ENCODE measurements around the gene KRTAP10-4.

- RRBS: no CpG with 5 or more reads among the region's 10 CpGs
These were observed 38.2 kb downstream of the H2BC12L start for GRCh38 chr21:43603022-43603776.

GRCh38 chr21:43729114-43729647 is 10.3 kb downstream of the PDXK start:
- RRBS: 78% methylated on average over 4 of the region's 26 CpGs

DNA sequence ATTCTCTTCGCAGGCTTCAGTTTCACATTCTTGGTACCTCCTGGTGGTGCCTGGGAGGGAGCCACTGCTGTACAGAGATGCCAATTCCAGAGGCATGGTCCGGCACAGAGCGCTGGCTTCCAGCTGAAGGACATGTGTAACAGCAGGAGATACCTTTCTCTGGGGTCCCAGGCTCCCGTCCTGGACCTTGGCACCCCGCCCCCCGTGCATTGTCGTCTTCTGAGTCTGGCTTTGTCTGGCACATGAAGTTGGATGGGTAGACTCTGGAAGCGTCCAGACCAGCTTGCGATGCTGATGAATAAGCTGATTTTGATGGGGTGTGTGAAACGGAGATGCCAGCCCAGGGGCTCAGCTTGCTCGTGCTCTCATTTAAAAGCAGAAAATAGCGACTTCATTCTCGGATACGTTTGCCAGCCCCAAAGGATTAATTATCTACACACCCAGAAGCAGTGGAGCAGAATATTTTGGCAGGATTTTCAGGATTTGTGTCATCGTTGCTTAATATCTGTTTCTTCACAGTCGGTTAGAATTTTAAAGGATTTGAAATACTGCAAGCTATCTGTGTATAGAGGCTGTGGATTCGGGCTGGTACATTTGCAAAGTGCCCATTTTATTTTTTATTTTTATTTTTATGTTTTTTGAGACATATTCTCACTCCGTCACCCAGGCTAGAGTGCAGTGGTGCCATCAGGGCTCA is 13.3 kb downstream of the PDXK start:
- RRBS: no CpG with 5 or more reads among the region's 18 CpGs

- RRBS: no CpG with 5 or more reads among the region's 7 CpGs
These were observed 15.4 kb downstream of the PDXK start for GRCh38 chr21:43734354-43734661.

DNA sequence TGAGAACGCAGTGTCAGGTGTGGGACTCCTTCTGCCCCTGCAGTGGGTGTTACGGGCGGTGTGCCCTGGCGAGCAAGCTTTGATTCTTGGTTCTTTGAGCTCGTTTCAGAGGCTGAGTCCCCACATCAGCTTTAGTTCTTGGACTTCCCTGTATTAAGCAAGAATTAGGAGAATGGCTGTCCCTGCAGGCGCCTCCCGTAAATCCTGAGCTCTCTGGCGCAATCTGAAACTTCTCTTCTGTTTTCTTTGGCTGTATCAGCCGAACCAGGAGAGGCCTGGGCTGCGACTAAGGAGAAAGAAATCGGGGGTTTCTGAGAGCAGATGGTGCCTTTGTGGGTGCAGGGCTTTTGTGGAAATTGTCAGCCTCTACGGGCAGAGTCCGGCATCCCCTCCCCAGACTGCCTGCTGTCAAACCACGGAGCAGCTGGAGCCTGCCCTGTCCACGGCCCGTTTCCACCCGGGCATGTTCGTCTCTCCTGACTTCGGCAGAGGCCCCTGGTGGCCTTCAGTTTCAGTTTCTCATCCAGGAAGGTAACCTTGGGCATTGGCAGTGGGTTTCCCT is 17.9 kb downstream of the CSTB start:
- RRBS: 93% methylated on average over 4 of the region's 19 CpGs

DNA sequence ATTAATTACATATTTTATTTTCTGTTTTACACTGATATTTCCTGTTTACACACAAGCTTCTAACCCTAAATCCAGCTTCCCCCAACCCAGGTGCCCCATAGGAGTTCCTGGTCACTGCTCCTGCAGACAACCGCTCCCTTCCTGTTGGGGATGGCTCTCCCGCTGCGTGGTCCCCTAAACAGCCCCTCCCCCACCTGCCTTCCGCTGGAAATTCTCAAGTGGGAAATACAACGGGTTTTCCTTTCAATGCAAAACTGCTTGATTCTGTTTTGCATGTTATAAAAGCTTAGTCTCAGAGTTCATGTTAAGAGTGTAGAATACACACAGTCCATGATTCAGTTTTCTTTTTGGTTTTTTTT is 3.6 kb downstream of the CSTB start:
- RRBS: no CpG with 5 or more reads among the region's 5 CpGs

- RRBS: no CpG with 5 or more reads among the region's 16 CpGs
These were observed 26.0 kb downstream of the RRP1 start for GRCh38 chr21:43815314-43815845.

GRCh38 chr21:44011497-44011995 is 563 bp upstream of the TRAPPC10 start:
- RRBS: 3% methylated on average over 9 of the region's 32 CpGs

DNA sequence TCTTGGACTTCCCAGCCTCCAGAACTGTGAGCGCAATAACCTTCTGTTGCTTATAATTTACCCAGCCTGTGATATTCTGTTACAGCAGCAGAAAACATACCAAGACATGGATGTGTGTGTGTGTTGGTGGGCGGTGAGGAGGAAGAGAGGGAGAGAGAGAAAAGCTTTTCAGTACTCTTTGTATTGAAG is 23.1 kb downstream of the TRAPPC10 start:
- RRBS: no CpG with 5 or more reads among the region's 2 CpGs

DNA sequence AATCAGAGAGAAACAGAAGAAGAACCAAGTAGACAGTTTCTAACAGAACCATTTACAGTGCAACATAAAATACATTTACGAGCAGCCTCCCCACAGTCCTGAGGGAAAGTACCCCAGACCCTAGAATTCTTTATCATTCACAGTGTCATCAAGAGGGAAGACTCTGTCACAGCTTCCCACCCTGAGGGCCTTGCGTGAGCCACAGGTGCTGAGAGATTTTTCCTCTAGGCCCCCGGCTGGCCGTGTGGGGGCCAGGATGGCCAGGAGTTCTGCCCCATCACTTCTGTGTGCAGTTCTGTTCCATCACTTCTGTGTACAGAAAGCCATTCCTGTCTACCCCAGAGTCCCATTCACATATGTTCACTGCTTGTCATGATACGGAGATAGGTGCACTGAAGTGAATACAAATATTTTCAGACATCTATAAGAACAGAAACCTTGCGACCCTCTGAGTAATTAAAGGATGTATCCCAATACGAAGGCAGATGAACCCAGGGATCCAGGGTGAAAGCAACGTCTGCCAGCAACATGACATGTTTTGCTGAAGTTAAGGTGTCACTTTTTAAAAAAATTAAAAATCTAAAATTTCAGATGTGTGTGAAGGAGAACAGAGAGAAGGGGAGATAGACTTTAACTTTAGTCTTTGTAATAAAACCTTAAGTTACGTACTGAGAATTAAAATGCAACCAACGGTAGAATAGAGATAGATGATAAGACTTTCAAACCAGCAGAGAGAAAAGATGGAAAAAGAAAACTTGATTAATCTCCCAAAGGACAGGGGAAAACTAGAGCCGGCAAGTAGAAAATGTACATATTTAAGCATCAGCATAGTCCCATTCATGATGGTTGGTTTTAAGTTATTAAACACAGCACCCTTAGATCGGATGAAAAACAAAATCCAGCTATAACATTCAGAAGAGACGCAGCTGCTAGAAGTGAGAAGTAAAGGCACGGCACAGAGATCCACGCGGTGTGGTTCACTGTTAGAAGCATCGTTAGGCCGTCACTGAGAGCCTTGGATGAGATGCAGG is 24.4 kb downstream of the TRAPPC10 start:
- RRBS: no CpG with 5 or more reads among the region's 18 CpGs

DNA sequence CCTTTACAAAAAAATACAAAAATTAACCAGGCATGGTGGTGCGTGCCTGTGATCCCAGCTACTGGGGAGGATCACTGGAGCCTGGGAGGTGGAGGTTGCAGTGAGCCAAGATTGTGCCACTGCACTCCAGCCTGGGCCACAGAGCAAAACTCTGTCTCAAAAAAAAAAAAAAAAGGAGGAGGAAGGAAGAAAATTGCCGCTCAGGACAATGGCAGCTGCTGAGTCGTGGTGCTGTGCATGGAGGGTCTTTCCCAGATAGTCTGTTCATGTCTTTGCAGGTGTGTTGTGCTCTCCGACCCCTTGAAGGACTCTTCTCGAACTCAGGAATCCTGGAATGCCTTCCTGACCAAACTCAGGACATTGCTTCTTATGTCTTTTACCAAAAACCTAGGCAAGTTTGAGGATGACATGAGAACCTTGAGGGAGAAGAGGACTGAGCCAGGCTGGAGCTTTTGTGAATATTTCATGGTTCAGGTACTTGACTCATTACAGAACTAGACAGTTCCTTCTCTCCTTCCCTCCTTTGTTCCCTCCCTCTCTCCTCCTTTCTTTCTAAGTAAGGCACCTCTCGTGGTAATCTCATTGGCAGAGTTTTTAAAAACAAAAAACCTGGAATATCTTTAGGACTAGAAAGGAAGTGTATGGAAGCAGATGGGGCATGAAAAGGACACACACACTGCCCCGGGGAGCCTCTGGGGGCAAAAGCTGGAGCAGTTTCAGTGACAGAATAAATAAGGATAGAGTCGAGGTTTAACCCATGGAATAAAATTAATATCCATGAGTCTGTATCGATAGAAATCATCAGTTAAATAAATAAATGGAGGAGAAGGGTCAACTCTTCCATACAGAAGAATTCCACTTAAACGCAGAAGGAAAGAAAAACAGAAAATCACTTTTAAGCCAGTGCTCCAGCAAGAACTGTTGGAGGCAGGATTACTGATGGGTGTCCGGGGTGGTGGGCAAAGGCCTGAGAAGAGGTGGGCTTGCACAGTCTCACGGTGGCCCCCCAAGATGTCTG is 43.6 kb downstream of the TRAPPC10 start:
- RRBS: no CpG with 5 or more reads among the region's 12 CpGs

- RRBS: no CpG with 5 or more reads among the region's 22 CpGs
These were observed 18.5 kb upstream of the PWP2 start for GRCh38 chr21:44088728-44089133.

DNA sequence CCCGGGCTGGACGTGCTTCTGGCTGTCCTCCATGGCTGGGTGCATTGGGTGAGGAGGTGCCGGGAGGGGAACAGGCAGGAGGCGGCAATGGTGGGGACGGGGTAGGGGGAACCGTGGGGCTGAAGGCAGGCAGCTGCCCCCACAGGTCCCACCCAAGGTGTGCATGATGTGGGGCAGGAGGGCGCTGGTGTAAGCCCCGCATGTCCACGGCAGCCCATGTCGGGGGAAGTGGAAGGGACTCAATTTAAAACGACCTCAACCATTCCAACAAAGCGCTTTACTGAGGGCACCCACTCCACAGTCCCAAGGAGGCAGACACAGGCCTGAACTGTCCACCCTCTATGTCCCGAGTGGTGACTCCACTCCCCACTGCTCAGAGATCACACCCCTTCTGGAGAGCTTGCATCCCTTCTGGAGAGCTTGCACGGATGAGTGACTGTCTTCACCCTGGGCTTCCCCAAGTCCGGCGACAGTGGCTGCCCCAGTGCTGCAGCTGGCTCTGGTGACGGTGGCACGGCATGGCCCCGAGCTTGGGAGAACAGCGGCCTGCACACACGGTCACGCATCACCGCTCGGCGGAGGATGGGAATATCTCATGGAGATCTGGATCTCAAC is 10.4 kb downstream of the CFAP410 start:
- RRBS: 63% methylated on average over 3 of the region's 25 CpGs

GRCh38 chr21:44349982-44350308 is 3.5 kb upstream of the TRPM2 start:
- RRBS: 15% methylated on average over 31 of the region's 49 CpGs

- RRBS: no CpG with 5 or more reads among the region's 53 CpGs
These were observed 462 bp downstream of the LRRC3 start for GRCh38 chr21:44455656-44456287.

GRCh38 chr21:44477795-44478160 is 22.5 kb downstream of the LRRC3 start:
- RRBS: no CpG with 5 or more reads among the region's 5 CpGs

GRCh38 chr21:44517128-44517789 is 22.7 kb downstream of the KRTAP10-1 start:
- RRBS: no CpG with 5 or more reads among the region's 9 CpGs

- RRBS: no CpG with 5 or more reads among the region's 26 CpGs
These were observed at the start of gene KRTAP10-4 for GRCh38 chr21:44573285-44574129. Gene KRTAP10-4 (plus strand): TSS chr21:44573729.

DNA sequence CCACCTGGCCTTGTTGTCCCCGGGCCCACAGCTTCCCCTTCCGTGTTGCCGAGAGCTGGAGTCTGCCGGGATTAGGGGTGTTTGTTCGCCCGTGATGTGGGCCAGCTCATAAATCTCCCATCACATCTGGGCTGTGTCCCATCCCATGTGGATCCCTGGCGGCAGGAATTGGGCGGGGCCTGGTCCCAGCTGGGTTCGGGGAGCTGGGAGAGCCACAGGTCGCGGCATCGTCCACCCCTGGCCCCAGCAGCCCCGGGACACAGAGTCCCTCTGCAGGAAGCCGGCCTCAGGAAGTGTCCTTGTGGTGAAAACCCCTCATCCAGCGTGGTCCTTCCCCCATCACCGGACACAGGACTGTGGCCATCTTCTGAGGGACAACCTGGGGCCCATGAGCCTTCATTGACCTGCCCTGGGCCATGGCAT is 259 bp upstream of the KRTAP10-6 start:
- RRBS: 44% methylated on average over 7 of the region's 16 CpGs

GRCh38 chr21:44592976-44593690 is 828 bp upstream of the KRTAP10-6 start:
- RRBS: no CpG with 5 or more reads among the region's 21 CpGs